BE2C (cell line): ENCODE data around the genes LTA4H, ANKS1B and BLTP3B.

GRCh38 chr12:96034996-96036306, at the start of gene LTA4H:
TSS of gene LTA4H (minus strand) at chr12:96035587.
- RRBS: 4% methylated on average over 14 of the region's 70 CpGs

- RRBS: 3% methylated on average over 1 of the region's 23 CpGs
These were observed 879 bp upstream of the CDK17 start for GRCh38 chr12:96400793-96401843.

DNA sequence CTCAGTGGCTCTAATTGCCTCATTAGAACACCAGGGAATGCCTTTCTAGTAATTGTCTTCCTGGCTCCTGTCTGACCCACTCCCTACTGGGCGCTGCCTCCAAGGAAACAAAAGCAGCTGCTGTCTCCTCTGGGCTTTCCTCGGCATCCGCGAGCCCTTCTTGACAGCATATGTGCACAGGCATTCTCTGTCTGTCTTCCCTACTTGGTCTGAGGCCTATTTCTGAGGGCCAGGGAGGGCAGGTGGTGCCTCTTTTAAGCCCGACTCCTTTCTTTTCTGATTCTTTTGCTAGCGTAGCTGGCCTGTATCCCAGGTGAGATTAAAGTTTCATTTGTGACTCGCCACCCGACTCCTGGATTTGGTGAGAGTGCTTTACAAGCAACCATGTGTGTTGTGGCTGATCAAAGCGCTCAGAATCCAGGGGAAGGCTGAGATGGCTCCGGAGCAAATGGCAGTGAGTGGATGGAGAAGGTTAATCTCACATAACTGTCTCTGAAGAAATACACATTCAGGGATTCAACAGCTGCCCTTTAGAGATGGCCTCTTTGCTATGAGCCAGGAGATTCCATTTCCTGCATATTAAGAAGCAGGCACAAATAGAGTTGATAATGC, 369.2 kb downstream of the NEDD1 start:
- RRBS: no CpG with 5 or more reads among the region's 10 CpGs

GRCh38 chr12:98403738-98404375, 111.5 kb upstream of the TMPO start:
- RRBS: no CpG with 5 or more reads among the region's 7 CpGs

- RRBS: no CpG with 5 or more reads among the region's 2 CpGs
These were observed 51.2 kb upstream of the TMPO start for GRCh38 chr12:98464050-98464781.

DNA sequence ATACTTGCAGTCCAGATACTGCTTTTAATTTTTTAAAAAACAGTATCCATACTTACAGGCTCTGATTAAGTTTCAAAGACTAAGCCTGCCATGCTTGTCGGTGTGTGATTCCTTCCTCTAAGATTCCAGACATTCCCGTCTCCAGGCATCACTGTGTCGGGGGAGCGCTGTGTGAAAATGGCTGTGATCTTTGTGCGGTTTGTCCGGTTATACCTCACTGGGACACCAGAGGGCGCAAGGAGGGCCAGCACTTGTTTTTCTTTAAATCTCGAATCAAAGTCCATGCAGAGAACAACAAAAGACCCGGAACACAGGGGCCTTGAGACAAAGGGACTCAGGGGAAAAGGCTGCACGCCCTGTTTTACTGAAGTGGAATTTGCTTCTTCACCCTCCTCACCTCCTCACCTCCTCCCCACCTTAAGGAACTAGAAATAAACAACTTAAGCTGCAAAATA, 24.4 kb upstream of the TMPO start:
- RRBS: 2% methylated on average over 3 of the region's 10 CpGs

GRCh38 chr12:98514620-98514980, 790 bp upstream of the TMPO start:
- RRBS: no CpG with 5 or more reads among the region's 10 CpGs

GRCh38 chr12:98514981-98515147, 526 bp upstream of the TMPO start:
- RRBS: no CpG with 5 or more reads among the region's 5 CpGs

DNA sequence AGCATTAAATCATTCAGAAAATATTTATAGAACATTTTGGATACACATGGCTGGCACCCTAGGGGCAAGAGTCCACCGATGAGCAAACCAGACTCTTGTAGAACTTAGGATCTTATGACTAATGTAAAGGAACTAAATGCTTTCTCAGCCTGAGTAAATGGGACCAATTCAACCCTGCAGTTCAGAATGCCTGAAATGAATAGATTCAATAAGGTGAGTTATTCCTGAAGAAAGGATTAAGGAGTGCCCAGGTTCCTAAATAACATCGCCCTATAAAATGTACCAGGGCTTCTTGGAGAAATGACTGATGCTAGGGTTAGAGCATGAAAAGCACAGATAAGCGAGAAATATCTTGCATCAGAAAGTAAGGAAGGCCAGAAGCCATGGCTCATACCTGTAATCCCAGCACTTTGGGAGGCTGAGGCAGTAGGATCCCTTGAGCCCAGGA, 19.1 kb upstream of the SLC25A3 start:
- RRBS: no CpG with 5 or more reads among the region's 3 CpGs

- RRBS: 0% methylated on average over 3 of the region's 108 CpGs
These were observed at the start of gene ANKS1B for GRCh38 chr12:99984157-99985332. TSS of gene ANKS1B (minus strand) at chr12:99984936.

GRCh38 chr12:100142781-100143376, at the start of gene BLTP3B:
TSS of gene BLTP3B (minus strand) at chr12:100142874.
- RRBS: under 1% methylated on average over 12 of the region's 40 CpGs

DNA sequence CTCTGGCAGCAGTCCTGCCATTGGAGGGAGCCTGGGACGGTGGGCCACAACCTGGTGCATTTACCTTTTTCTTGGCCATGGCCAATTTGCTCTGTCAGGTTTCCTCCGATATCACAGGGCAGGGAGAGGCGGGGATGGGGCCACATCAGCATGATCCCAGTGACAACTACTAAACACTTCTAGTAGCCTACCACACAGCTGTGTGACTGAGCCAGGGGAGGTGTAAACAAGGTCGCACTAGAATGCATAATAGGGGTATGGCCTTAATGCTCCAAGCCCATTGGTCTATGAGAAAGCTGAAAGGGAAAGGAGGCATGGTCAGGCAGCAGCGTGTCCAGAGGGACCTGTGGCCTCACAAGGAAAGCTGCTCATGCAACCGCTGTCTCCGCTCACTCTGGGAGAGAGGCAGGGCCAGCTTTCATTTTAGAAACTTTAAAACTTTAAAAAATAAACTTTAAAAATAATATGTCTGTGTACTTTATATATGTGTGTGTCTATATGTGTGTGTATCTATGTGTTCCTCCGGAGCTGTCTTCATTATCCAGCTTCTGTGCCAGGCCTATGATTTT, 27.5 kb upstream of the ACTR6 start:
- RRBS: no CpG with 5 or more reads among the region's 8 CpGs

- RRBS: no CpG with 5 or more reads among the region's 5 CpGs
These were observed 1.1 kb downstream of the SCYL2 start for GRCh38 chr12:100268053-100268554.

DNA sequence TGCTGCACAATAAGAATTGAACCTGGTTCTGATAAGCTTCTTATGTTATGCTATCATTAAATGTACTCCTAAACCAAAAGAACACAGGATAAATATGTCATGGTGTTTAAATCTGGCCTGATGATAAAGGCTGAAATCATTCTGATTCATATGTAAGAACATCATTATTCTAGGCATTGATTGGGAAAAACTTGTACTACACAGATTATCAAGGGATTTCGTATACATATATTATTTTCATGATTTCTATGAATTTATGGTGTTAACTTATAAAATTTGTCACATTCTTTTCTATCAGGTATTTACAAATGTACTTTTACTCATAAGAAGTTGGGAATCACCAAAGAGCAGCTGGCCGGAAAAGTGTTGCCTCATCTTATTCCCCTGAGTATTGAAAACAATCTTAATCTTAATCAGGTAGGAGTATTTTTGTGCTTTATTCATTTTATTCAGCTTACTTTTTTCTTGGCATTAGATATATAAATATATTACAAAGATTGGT, 27.9 kb upstream of the SLC17A8 start:
- RRBS: no CpG with 5 or more reads among the region's 2 CpGs

DNA sequence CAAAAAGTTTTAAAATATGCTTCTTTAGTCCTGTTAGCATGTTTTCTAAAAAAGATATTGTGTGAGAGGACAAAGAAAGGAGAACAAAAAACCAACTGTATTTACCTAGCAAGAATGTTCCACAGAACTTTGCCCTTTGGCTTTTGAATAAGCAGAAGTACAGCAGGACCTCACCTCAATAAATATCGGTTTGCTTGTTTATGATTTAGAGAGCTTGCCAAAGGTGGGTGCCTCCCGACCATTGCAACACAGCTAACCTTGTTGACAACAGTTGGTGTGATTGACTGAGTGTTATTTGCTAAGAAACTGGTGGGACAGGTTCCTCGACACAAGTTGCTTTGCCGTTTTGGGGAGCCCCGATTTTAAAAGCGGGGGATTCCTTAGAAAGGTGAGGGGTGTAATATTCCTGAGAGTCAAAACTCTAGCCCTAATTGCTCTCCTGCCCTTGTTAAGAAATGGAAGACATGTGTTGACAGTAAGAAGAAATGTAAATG, 13.6 kb downstream of the MYBPC1 start:
- RRBS: no CpG with 5 or more reads among the region's 6 CpGs

DNA sequence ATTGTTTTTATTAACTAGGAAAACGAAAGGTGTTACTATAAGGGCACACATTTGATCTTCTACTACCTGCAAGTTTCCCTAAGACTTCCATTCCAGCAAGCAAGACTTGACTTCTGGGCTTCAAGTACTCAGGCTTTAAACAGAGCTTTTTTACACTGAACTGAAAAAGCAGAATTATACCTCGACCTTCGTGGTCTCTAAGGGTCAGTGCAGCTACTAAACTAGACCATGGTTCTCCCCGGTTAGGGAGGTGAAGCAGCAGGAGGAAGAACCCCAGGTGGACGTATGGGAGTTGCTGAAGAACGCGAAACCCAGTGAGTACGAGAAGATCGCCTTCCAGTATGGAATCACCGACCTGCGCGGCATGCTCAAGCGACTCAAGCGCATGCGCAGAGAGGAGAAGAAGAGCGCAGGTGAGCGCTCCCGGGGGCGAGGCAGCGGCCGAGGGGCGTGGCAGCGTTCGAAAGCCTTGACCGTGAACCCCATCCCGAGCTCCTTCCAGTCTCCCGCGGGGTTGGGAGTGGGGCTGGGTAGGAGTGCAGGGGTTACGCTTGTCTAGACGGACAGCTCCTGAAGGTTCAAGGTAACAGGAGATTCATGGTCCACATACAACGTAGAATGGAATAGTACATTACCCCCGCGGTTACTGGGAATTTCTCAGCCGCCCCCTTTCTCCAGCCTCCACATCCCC, 47.5 kb downstream of the MYBPC1 start:
- RRBS: no CpG with 5 or more reads among the region's 34 CpGs

DNA sequence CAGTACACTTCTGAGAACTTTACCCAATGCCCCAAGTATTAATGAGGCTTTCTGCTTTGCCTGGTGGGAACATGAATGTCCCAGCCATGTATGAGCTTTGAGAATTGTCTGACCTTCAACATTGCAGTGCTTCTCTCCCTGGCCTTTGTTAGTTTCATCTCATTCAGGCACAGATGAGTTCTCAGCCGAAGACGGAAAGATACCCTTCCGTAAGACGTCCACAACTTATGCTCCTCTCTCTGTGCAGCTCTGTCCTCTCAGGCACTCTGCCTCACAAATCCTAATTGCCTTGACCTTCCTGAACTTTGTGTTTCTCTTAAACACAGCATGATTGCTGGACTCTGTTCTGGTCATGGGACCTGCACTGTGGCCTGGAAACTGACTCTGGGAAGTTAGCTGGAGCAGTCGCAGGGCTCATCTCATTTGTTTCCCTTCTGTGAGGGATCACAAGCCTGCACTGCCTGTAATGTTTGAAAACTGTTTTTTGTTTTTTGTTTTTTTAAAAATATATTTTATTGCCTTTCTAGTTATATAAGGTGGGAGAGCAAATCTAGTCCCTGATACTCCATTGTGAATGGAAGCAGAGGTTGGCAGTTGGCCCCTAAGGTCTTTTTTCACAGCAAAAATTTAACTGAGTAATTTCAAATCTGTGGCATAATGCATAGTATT, 15.8 kb downstream of the CHPT1 start:
- RRBS: no CpG with 5 or more reads among the region's 5 CpGs

- RRBS: no CpG with 5 or more reads among the region's 9 CpGs
These were observed 4.9 kb upstream of the SYCP3 start for GRCh38 chr12:101744038-101744706.